NCI-H460 (cell line): ENCODE measurements around the genes EIF6, C20orf173 and ERGIC3.

GRCh38 chr20:34804913-34805530 is 20.4 kb downstream of the NCOA6 start:
RAMPAGE:
- cytosol, long total RNA, result no peak
- long total RNA, result no peak
- nucleus, long total RNA, result no peak

RAMPAGE:
- cytosol, long total RNA, result no peak
- long total RNA, result no peak
- nucleus, long total RNA, result no peak
Observed at GRCh38 chr20:34874686-34875258, 1.6 kb upstream of the ACSS2 start.

DNA sequence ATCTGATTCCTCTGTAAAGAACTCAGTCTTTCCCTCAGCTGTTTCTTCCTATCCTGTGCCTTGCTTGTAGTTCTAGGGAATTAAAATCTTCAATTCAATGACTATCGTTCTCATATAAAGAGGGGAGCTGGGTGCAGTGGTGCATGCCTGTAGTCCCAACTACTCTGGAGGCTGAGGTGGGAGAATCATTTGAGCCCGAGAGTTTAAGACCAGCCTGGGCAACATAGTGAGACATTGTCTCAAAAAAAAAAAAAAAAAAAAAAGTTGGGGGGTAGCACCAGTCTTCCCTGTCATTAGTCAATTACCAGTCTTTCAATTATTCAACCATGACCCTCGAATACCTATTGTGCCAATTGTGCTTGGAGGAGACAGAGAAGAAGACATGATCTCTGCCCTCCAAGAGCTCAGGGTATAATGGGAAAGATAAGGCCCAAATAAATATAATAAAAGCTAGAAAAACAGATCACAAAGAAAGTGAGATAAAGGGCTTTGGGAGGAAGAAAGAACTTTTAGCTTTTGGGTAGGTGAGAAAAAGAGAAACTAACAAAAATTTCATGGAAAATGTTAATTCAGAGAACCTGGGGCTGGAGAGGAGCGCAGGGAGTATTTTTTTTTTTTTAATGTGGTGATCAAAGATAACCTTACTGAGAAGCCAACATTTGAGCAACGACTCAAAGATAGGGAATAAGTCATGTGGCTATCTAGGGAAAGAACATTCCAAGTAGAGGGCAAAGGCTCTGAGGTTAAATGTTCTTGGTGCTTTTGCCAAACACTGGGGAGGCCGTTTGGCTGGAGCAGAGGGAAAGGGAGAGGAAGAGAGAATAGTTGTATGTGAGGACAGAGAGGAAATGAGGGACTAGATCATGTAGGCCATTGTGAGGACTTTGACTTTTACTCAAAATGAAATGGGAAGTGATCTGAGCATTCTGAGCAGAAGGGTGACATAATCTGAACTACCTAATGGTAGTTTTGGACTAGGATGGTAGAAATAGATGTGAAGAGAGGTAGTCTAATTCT is 27.5 kb downstream of the ACSS2 start:
RAMPAGE:
- cytosol, long total RNA, result no peak
- long total RNA, result no peak
- nucleus, long total RNA, result no peak

RAMPAGE:
- cytosol, long total RNA, result no peak
- long total RNA, result no peak
- nucleus, long total RNA, result no peak
Observed at GRCh38 chr20:35020416-35020959, 64.8 kb downstream of the MYH7B start.

DNA sequence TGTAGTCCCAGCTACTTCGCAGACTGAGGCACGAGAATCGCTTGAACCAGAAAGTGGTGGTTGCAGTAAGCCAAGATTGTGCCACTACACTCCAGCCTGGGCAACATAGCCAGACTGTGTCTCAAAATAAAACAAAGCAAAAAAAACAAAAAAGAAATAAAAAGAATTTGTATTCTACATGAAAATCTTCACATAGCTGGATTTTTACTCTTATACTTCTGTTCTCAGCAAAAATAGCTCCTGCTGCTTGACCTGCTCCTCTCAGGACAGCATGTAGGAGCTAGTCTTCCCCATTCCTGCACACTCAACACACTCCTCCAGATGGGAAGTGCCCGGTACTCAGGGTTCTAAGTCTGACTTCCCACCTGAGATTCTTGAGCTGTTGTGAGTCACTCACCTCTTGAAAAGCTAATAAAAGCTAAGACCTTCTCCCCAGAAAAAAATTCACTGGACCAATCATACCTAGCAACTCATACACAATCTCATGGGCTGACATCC is 53.6 kb downstream of the TRPC4AP start:
RAMPAGE:
- cytosol, long total RNA, result no peak
- long total RNA, result no peak
- nucleus, long total RNA, result no peak

DNA sequence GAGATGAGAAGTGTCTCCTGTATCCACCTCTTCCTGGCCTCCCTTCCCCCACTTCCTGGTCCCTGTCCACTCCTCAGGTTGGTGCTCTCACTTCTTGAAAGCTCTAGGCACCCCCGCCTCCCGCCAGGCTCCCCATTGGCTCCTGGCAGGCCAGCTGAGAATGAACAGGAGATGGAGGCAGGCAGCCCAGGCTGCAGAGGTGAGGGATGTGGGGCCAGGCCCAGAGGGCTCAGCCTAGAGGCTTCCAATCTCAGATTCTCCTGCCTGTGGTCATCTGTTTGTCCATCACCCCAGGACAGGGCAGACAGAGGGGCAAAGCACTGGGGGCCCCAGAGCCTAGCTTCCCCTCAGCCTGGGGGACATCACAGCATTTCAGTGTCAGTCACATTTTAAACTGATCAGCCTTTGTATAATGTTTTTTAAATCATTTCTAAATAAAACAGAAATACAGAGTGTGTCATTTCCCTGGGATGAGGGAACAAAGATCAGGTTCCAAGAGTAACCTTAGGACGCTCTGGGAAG is 1.3 kb downstream of the MMP24OS start:
RAMPAGE:
- cytosol, long total RNA, result no peak
- long total RNA, result no peak
- nucleus, long total RNA, result no peak

RAMPAGE:
- cytosol, long total RNA, result start-site peak on the minus strand at chr20:35284492-35284554, 98 and 168 reads in 2 replicates; start-site peak on the minus strand at chr20:35284736-35284794, 762 and 1,425 reads in 2 replicates
- long total RNA, result start-site peak on the minus strand at chr20:35284737-35284788, 208 and 645 reads in 2 replicates
- nucleus, long total RNA, result no peak
Observed at GRCh38 chr20:35284110-35285145, at the start of gene EIF6. TSS of gene EIF6 (minus strand) at chr20:35284772.

RAMPAGE:
- cytosol, long total RNA, result no peak
- long total RNA, result no peak
- nucleus, long total RNA, result no peak
Observed at GRCh38 chr20:35529584-35529840, at the start of gene C20orf173. TSS of gene C20orf173 (minus strand) at chr20:35529652.

DNA sequence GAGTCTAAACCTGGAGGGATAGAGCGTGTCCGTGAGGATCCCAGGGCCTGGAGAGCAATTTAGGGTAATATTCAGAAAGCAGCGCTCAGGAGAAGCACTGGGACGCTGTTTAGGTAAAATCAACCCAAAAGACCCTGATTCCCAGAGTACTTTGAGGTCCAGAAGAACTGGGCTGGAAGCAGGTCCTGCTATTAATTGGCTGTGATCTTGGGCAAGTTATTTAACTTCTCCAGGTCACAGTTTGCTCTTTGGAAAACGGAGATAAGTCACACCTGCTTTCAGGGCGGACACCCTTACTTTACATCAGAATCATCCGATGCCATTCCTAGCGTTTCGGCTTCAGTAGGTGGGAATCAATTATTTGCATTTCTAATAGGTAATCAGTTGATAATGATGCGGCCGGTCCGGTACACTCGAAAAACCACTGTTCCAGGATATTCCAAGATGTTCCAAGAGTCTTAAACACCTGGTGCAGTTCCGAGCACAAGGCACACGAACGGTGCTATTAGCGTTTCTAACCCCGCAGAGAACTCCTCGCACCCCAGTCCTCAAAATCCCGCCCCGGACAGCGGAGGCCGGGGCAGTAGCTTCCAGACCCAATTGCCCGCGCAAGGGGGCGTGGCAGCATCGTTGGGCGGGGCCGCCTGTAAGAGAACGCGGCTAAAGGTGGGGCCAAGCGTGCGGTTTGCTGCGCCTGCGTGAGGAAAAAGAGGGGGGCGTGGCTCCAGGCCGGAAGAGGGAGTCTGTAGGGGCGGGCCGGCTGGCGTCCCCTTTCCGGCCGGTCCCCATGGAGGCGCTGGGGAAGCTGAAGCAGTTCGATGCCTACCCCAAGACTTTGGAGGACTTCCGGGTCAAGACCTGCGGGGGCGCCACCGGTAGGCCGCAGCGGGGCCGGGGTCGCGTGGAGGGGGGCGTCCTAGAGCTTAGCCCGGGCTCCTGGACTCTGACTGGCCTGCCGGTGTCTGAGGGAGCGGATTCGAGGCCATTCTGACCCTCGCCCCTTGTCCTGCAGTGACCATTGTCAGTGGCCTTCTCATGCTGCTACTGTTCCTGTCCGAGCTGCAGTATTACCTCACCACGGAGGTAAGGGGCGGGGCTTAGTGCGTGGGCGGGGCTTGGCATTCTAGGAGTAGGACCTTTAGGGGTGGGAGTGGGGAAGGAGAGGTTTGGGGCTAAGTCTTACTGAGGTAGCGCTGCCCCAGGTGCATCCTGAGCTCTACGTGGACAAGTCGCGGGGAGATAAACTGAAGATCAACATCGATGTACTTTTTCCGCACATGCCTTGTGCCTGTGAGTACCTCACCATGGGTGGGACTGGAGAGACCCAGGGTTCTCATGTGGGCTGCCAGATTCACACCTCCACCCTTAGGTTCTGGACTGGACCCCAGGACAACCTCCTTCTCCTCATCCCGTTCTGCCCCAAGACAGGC is at the start of gene ERGIC3:
ERGIC3 (plus strand) TSS at position 768 of the 1,430 bp plus-strand sequence.
RAMPAGE:
- cytosol, long total RNA, result start-site peak on the plus strand centred at position 765 of the sequence, 34 bp wide, 600 and 749 reads in 2 replicates
- long total RNA, result start-site peak on the plus strand centred at position 756 of the sequence, 43 bp wide, 513 and 1,193 reads in 2 replicates
- nucleus, long total RNA, result start-site peak on the plus strand centred at position 751 of the sequence, 50 bp wide, 659 and 280 reads in 2 replicates

DNA sequence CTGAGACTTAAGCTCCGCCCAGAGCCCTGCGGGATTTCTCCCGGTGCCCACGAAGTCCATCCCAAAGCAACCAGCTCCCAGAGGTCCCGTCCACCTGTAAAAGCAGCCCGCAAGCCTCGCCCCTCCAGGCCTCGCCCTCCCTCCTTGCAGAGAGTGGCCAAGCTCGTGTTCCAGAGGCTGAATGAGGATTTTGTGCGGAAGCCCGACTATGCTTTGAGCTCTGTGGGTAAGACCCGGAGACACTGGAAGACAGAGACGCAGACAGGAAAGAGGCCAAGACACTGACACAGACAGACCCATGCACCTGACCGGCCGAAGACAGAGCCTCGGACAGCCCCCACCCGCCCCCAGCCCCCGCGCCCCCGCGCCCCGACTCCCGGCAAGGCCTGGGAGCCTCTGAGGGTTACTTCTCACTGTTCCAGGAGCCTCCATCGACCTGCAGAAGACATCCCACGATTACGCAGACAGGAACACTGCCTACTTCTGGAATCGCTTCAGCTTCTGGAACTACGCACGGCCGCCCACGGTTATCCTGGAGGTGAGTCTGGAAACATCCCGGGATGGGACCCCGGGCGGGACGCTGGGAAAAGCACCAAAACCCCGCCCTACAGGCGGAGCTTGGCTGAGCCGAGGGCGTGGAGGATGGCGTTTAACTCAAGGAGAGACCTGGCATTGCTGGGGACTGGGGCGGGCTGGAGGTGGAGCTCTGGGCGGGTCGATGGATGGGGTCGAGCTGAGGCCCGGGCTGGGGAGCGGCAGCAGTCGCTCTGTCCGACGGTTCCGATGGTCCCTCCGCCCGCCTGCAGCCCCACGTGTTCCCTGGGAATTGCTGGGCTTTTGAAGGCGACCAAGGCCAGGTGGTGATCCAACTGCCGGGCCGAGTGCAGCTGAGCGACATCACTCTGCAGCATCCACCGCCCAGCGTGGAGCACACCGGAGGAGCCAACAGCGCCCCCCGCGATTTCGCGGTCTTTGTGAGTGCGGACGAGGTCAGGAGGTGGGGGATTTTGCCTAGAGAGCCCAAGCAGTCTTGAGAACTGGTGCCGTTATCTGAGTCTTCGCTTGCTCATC is 3.5 kb downstream of the SPAG4 start:
RAMPAGE:
- cytosol, long total RNA, result start-site peak on the plus strand centred at position 727 of the sequence, 65 bp wide, 7 and 8 reads in 2 replicates
- long total RNA, result no peak
- nucleus, long total RNA, result no peak

RAMPAGE:
- cytosol, long total RNA, result no peak
- long total RNA, result no peak
- nucleus, long total RNA, result no peak
Observed at GRCh38 chr20:35703199-35704082, 4.2 kb downstream of the ROMO1 start.

GRCh38 chr20:35705681-35706468 is 6.7 kb downstream of the ROMO1 start:
RAMPAGE:
- cytosol, long total RNA, result no peak
- long total RNA, result no peak
- nucleus, long total RNA, result no peak

DNA sequence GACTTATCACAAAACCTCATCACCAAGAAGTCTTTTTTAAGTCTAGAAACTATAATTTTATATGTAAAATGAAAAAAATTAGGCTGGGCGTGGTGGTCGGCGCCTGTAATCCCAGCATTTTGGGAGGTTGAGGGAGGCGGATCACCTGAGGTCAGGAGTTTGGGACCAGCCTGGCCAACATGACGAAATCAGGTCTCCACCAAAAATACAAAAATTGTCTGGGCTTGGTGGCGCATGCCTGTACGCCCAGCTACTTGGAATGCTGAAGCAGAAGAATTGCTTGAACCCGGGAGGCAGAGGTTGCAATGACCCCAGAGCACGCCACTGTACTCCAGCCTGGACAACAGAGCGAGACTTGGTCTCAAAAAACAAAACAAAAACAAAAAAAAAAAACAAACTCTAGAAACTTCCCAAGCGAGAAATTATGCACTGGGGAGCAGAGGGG is 17.7 kb downstream of the ROMO1 start:
RAMPAGE:
- cytosol, long total RNA, result no peak
- long total RNA, result no peak
- nucleus, long total RNA, result no peak

GRCh38 chr20:35742434-35742737 is 326 bp upstream of the RBM39 start:
RAMPAGE:
- cytosol, long total RNA, result start-site peak on the plus strand at chr20:35742619-35742654, 91 and 68 reads in 2 replicates
- long total RNA, result start-site peak on the plus strand at chr20:35742617-35742653, 29 and 23 reads in 2 replicates
- nucleus, long total RNA, result start-site peak on the plus strand at chr20:35742616-35742654, 92 and 36 reads in 2 replicates

DNA sequence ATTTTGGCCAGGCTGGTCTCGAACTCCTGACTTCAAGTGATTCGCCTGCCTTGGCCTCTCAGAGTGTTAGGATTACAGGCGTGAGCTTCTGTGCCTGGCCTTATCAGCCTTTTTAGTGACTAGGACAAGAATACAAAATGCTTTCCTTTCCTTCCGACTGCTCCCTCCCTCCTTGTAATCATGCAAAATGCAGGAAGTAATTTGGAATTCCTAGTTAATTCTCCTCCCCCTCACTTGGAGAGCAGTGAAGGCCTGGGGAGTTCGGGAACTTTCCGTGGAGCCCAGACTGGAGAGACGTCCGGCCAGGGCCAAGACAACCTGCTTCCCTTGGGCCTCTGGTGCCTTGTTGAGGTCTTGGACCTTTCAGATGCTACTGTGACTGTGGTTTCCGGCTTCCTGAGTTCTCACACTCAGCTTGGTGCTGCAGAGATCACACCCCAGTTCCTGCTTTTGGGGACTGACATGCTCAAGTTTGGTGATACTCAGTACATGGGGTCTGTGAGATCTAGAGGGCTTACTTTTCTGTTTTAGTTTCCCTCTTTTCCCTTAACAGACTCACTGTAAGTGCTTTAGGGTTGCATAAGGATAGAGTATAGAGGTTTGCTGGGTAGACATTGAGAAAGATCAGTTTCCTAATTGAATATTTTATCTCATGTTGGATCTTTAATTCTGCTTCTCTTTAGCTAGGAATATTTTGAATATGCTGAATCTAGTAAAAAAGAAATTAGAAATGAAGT is 3.8 kb upstream of the PHF20 start:
RAMPAGE:
- cytosol, long total RNA, result no peak
- long total RNA, result no peak
- nucleus, long total RNA, result no peak

DNA sequence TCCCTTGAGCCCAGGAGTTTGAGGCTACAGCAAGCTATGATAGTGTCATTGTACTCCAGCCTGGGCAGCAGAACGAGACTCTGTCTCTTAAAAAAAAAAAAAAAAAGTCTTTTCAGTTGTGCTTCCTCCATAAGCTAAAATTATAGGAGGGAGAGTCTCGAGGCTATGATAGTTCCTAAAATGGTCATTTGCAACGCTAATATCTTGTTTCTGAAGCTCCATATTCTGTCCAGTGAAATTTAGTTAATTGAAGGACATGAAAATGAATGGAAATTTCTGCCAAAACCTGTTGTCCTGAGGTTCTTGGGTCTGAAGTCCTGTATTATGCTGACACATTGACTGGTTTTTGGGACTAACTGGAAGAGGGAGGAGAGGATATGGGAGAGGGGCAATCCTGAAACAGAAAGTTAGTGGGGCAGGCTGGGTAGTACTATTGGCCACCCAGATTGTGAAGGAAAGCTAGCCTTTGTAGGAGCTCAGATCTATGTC is 77.0 kb downstream of the PHF20 start:
RAMPAGE:
- cytosol, long total RNA, result no peak
- long total RNA, result no peak
- nucleus, long total RNA, result no peak

DNA sequence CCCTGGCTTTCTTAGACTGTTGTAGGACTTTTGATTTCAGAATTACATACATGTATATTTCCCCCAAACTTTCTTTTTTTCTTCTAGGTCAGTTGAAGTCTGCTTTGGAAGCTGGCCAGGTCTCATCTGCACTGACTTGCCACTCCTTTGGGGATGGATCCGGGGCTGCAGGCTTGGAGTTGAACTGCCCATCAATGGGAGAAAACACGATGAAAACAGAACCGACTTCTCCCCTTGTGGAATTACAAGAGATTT is 82.8 kb downstream of the SCAND1 start:
RAMPAGE:
- cytosol, long total RNA, result no peak
- long total RNA, result no peak
- nucleus, long total RNA, result no peak

DNA sequence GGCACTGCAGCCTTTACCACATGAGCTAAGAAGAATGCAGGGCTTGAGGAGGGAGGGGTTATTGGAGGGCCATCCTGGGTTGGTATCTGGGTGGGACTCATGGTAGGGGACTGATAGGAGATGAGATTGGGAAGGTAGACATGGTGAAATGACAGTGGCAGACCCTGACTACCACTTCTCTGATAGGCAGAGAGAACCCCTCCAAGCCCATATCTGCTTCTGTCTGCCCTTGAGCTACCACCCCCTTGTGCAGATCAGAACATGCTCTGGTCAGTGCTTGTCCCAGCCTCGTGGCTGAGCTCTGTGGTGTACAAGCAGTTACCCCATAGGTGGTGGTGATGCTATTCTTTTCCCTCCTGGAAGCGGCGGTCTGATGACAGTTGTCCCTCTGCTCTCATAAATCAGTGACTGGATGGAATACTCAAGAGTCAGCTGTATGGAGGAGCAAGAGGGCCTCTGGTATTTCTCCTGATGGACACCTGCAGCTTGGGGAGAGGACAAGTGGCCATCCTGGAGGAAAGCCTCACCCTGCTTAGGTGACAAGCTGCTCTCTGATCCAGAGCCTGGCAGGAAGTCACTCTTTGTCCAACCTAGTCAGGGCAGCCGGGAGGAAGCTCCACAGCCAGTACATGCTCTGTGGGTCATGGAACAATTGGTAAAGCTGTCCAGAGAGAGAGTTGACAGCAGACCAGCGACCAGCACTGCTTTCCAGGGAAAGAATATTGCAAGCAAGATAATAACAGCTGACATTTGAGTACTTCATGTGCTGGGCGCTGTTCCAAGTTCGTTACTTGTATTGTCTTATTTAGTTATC is 47.3 kb downstream of the SCAND1 start:
RAMPAGE:
- cytosol, long total RNA, result no peak
- long total RNA, result no peak
- nucleus, long total RNA, result no peak

DNA sequence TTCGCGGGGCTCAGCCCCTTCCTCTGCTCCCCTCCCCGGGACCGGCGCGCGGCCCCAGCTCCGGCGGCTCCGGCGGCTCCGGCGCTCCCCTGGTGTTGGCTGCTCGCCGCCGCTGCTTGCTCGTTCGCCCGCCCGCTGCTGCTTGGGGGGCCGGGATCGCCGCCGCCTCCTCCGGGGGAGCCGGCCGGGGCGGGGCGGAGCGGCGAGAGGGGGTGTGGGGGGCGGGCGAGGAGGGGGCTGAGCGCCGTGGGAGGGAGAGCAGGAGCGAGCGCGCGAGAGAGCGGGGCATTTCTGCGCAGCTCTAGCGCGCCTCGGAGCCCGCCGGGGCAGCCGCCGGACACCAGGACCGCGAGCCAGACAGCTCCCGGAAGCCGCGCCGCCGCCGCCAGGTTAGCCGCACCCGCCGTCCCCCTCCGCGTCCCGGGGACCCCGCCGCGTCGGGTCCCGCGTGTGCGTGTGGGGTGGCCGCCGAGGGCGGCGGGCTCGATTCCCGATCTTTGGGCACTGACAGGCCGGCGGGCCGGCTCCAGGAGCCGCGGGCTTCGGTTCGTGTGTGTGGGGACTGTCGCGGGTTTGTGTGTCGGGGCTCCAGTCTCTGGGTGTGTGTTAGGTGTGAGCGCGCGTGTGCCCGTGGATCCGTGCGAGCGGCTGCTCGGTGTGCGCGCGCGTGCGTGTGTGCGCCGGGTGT is 62.0 kb upstream of the EPB41L1 start:
RAMPAGE:
- cytosol, long total RNA, result no peak
- long total RNA, result no peak
- nucleus, long total RNA, result no peak

RAMPAGE:
- cytosol, long total RNA, result no peak
- long total RNA, result no peak
- nucleus, long total RNA, result no peak
Observed at GRCh38 chr20:36113975-36114417, 40.5 kb upstream of the EPB41L1 start.